ENCODE data around the genes KRTAP2-3, KRTAP4-4, KRTAP4-1, KRTAP9-8, KRTAP9-4 and JUP.

GRCh38 chr17:40866718-40867210 lies 259 bp downstream of the KRT12 start:
- RRBS: no CpG with 5 or more reads among the region's 9 CpGs

GRCh38 chr17:41059908-41060181 lies at the start of gene KRTAP2-3:
KRTAP2-3 (minus strand) TSS chr17:41060114.
- RRBS: no CpG with 5 or more reads among the region's 12 CpGs

DNA sequence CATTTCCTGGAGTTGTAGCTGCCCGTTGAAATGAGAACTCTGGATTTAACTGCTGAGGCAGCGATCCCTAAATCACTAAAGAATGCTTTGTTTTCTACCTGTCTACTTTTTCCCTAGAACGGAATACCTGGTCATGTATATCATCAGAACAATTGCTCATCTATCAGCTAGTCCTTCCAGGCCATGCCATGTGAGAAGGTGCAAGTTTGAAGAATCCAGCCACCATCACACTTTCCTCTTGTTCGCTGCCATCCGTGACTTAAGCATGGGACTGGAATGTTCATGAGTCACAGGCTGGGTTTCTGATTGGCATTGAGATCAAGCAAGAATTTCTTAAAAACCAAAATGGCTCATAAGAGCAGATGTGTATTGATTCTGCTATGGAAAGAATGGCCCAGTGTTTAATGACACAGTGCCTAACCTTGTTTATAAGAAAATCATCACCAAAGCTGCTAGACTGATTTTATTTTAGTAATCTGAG lies 308 bp upstream of the KRTAP2-3 start:
- RRBS: no CpG with 5 or more reads among the region's 5 CpGs

GRCh38 chr17:41160319-41160992 lies at the start of gene KRTAP4-4:
KRTAP4-4 (minus strand) TSS chr17:41160748.
- RRBS: no CpG with 5 or more reads among the region's 4 CpGs

DNA sequence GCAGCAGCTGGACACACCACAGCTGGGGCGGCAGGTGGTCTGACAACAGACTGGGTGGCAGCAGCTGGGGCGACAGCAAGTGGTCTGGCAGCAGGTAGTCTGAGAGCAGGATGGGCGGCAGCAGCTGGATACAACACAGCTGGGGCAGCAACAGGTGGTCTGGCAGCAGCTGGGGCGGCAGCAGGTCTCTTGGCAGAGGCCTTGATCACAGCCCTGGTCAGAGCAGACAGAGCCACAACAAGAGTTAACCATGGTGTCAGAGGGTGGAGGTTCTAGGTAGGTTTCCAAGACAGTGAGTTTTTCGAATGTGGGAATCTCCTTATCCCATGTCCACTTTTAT lies at the start of gene KRTAP4-1:
TSS of gene KRTAP4-1 (minus strand) at position 309 of the 340 bp plus-strand sequence.
- RRBS: no CpG with 5 or more reads among the region's 5 CpGs

DNA sequence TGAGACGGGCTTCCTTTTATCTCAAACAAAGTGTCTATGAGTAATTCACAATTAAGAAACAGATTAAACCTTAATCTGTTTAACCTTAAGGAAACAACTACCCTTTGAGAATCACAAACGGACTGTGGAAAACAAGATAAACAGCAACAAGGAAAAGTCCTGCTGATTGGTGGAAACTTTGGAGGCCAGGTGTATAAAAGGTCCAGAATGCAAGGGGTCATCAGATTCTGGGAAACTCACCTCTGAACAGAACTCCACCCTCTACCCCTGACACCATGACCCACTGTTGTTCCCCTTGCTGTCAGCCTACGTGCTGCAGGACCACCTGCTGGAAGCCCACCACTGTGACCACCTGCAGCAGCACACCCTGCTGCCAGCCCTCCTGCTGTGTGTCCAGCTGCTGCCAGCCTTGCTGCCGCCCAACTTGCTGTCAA lies at the start of gene KRTAP9-8:
TSS of gene KRTAP9-8 (plus strand) at position 223 of the 434 bp plus-strand sequence.
- RRBS: no CpG with 5 or more reads among the region's 4 CpGs

- RRBS: no CpG with 5 or more reads among the region's 3 CpGs
Observed at GRCh38 chr17:41249397-41249948, at the start of gene KRTAP9-4. KRTAP9-4 (plus strand) TSS chr17:41249687.

DNA sequence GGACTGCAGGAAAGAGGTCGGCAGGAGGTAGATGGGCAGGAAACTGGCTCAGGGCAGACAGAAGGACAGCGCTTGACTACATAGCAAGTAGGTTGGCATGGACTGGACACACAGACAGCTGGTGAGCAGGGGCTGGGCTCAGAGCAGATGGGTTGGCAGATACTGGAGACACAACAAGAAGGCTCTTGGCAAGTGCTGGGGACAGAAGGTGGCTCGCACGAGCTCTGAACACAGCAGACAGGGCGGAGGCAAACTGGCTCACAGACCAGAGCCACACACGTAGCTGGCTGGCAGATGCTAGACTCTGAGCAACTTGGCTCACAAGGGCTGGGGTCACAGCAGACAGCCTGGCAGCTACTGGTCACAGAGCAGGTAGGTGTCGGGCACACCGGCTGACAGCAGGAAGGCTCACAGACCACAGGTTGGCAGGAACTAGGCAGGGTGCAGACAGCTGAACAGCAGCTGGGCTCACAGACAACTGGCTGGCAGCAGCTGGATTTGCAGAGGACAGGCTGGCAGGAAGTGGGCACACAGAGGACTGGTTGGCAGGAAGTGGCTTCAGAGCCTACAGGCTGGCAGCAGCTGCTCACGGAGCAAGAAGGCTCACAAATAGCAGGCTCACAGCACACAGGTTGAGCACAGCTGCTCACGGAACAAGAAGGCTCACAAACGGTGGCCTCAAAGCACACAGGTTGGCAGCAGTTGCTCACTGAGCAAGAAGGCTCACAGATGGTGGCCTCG lies 767 bp downstream of the KRTAP16-1 start:
- RRBS: no CpG with 5 or more reads among the region's 12 CpGs

DNA sequence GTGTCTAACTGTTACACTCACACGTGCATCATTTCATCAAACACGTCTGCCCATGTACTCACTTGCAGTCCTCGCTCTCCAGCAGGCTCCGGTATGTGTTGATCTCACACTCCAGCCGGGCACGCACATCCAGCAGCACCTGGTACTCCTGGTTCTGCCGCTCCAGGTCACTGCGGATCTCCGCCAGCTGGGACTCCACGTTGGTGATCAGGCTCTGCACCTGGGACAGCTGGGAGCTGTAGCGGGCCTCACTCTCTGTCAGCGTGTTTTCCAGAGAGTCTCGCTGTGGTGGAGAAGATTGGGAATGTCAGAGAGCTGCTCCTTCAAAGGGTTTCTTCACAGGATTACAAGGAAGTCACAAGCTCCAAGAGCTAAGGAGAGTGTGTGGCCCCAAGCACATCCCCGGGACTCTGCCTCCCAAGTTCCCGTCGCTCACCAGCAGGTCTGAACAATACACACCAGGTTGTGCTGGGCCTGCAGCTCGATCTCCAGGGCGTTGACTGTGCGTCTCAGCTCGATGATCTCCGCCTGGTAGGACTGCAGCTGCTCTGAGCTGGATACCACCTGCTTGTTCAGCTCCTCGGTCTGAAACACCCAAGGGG lies 2.5 kb downstream of the KRT31 start:
- RRBS: no CpG with 5 or more reads among the region's 22 CpGs

DNA sequence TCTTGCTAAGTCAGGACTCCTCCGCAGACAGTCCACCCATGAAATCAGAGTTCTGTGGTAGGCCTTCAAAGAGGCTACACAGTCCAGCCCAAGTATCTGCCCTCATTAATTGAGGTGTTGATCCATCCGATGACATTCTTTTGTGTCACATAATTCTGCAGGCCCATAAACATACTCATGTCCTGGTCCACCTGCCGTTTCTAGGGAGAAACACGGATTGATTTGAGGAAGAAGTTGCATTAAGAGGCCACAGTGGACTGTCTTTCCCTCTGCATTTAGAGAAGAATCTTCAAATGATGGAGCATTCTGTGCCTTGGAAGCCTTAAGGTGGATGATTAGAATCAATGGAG lies 348 bp upstream of the KRT31 start:
- RRBS: no CpG with 5 or more reads among the region's 4 CpGs

DNA sequence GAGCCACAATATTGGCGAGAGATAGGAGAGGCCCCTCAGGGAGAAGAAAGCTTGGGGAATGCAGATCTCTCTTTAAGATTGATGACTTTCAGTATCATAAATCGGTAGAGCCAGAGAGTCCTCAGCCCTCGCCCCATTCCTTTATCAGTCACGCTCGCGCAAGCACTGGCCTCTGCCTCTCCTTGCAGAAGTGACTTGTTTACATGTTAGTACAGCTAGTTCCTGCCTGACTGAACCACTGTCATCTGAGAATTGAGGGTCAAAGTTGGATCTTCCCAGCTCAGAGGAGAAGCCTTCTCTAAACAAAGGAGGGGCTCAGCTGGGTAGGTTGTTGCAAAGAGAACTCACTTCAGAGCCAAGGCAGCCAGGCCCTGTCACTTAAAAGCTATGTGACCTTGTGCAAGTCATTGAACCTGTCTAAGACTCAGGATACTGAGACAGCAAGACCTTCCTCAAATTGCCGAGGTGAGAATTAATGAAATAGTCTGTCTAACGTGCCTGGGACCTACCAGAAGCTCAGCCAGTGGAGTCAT lies 21.6 kb upstream of the KRT19 start:
- RRBS: no CpG with 5 or more reads among the region's 8 CpGs

DNA sequence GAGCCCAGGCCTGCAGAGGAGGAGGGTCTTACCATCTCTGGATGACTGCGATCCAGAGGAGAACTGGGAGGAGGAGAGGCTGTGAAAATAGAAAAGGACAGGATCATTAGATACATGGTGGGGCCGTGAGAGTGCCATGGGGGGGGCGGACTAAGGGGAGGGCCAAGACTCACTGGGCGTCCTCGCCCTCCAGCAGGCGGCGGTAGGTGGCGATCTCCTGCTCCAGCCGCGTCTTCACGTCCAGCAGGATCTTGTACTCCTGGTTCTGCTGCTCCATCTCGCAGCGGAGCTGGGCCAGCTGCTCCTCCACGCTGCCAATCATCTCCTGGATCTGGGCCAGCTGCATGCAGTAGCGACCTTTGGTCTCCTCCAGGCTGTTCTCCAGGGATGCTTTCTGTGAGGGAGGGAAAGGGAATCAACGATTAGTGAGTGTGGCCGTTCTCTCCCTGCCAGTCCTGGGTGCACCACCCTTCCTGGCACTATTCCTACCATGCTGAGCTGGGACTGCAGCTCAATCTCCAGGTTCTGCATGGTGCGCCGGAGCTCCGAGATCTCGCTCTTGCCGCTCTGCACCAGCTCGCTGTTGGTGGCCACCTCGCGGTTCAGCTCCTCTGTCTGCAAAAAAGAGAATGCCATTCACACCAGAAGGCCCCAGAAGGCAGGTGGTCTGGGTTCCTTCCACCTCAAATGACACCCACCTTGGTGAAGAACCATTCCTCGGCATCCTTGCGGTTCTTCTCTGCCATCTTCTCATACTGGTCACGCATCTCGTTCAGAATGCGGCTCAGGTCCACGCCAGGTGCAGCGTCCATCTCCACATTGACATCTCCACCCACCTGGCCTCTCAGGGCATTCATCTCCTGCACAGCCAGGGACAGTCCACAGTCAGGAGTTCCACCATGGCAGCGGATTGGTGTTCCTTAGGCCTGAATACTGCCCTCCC lies 3.4 kb downstream of the KRT14 start:
- RRBS: no CpG with 5 or more reads among the region's 33 CpGs

DNA sequence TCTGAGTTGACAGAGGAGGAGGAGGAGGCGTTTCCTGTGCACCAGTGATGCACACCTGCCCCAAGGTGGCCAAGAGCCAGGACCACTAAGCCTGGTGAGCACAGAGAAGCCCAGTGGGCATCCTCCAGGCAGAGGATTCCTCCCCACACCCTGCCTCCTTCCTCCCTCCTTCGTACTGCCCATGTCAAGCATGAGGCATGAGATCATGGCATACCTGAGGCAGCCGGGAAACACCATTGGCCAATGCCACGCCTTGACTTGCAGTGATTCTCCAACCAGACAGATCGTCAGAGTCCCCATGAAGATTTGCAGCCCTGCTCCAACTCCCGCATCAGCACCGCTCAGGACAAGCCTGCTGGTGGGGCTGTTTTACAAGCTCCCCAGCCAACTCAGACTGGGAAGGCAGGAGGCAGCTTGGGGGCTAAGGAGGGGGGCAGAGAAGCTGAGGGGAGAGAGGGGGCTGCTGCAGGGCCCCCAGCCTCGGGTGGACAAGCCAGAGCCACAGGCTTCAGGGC lies 2.9 kb upstream of the KRT16 start:
- RRBS: no CpG with 5 or more reads among the region's 8 CpGs

GRCh38 chr17:41718078-41718391 lies 5.9 kb downstream of the GAST start:
- RRBS: no CpG with 5 or more reads among the region's 6 CpGs

DNA sequence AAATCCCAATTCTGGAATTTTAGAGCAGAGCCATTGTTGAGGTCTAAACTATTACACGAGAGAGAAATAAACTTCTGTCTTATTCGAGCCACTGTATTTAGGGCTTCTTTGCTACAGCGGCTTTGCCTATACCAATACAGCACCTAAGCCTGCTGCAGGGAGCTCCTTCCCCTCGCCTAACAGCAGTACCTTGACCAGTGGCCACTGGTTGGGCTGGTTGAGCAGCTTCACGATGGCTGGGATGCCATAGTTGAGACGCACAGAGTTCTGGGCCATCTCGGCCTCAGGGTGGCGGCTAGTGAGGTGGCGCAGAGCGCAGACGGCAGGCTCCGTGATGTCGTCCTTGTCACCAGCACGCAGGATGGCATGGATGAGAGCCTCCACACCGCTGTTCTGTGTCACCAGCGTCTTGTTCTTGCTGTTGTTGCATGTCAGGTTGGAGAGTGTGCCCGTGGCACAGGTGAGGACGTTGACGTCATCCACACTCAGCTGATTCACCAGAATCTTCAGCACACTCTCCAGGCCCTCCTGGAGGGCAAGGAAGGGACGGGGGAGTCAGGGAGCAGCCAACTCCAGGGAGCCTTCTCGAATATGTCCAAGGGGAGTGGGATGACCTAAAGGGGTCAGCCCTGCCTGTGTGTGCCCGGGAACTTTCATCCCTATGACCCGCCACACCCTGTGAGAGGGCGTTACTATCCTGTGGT lies 23.6 kb downstream of the JUP start:
- RRBS: no CpG with 5 or more reads among the region's 24 CpGs

- RRBS: 12% methylated on average over 18 of the region's 67 CpGs
Observed at GRCh38 chr17:41786329-41787004, at the start of gene JUP. JUP (minus strand) TSS chr17:41786711.

DNA sequence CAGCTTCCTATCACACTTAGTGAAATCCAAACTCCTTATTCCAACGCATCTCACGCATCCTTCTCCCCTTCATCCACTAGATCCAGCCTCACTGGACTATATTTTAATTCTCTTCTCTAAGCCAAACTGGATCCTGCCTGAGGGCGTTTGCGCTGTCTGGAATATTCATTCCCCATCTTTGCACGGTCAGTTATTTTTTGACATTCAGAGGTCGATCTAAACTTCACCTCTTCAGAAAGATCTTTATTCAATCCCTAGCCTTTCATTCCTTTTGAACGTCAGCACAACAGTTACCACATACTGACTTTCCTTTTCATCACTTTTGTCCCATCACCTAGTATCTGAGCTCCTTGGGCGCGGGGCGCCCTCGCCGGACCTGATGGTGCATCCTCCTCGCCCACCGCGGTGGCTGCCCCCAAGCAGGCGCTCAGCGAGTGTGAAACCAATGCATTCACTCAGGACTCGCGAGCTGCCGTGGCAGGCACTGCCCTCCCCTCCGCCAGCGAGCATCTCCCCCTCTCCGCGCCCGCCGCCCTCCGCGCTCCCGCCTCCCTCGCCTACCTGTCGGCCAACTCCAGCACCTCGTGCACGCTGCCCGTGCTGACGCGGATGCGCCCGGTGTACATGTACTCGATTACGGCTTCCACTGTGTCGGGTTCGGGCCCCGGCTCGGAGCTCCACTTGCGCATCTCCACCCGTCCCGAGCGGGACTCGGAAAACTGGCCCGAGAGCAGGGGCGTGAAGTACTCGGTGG lies 781 bp downstream of the KLHL11 start:
- RRBS: 0% methylated on average over 5 of the region's 52 CpGs

Data from UCH-1 (cell line).